Foreskin fibroblast (primary cell): ENCODE data around the genes LTB4R2, LTB4R and ADCY4.

DNA sequence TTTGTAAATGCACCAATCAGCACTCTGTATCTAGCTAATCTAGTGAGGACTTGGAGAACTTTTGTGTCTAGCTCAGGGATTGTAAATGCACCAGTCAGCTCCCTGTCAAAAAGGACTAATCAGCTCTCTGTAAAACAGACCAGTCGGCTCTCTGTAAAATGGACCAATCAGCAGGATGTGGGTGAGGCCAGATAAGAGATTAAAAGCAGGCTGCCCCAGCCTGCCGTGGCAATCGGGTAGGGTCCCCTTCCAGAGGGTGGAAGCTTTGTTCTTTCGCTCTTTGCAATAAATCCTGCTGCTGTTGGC lies 2.9 kb upstream of the JPH4 start:
- RRBS = no CpG with 5 or more reads among the region's 4 CpGs

DNA sequence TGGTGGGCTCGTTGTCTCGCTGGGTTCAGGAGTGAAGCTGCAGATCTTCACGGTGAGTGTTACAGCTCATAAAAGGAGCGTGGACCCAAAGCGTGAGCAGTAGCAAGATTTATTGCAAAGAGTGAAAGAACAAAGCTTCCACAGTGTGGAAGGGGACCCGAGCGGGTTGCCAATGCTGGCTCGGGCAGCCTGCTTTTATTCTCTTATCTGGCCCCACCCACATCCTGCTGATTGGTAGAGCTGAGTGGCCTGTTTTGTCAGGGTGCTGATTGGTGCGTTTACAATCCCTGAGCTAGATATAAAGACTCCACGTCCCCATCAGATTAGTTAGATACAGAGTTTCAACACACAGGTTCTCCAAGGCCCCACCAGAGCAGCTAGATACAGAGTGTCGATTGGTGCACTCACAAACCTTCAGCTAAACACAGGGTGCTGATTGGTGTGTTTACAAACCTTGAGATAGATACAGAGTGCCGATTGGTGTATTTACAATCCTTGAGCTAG lies 5.6 kb upstream of the JPH4 start:
- RRBS = no CpG with 5 or more reads among the region's 12 CpGs

- RRBS = no CpG with 5 or more reads among the region's 6 CpGs
Measured at GRCh38 chr14:23612061-23612676, 24.0 kb upstream of the DHRS2 start.

DNA sequence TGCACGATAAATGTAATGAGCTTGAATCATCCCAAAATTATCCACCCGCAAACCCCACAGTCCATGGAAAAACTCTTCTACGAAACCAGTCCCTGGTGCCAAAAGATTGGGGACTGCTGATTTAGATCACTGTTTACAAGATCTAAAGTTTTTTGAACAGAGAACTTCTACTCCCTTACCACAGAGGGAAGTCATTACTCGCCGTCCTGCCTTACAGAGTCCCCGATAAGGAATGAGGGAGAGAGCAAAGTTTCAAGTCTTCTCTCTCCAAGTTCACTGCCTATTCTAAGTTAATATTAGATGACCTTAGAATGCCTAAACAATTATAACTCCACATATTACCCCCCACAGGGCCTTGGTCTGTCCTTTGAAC lies 21.8 kb upstream of the DHRS4 start:
- RRBS = no CpG with 5 or more reads among the region's 6 CpGs

DNA sequence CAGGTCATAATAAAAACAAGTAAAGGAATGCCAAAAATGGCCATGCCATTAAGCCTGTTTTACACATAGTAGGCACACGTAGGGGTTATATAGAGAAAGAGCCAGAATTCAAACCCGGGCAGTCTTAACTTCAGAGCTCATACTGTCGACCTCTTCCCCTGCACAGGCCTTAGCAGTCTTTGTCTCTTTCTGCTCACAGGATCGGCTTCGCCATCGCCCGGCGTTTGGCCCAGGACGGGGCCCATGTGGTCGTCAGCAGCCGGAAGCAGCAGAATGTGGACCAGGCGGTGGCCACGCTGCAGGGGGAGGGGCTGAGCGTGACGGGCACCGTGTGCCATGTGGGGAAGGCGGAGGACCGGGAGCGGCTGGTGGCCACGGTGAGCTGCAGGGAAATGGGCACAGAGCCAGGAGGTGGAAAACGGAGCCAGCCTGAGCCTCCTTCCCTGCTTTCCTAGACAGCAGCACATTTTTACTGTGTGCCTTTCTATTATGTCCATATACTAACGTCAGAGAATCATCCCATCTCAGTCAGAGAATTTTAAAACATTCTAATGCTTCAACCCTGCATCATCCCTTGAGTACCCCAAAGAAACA lies 1.4 kb downstream of the DHRS4 start:
- RRBS = no CpG with 5 or more reads among the region's 22 CpGs

GRCh38 chr14:24052279-24052931 lies 596 bp downstream of the CARMIL3 start:
- RRBS = 2% methylated on average over 17 of the region's 39 CpGs

- RRBS = no CpG with 5 or more reads among the region's 7 CpGs
Measured at GRCh38 chr14:24113642-24113819, 1.0 kb upstream of the DCAF11 start.

DNA sequence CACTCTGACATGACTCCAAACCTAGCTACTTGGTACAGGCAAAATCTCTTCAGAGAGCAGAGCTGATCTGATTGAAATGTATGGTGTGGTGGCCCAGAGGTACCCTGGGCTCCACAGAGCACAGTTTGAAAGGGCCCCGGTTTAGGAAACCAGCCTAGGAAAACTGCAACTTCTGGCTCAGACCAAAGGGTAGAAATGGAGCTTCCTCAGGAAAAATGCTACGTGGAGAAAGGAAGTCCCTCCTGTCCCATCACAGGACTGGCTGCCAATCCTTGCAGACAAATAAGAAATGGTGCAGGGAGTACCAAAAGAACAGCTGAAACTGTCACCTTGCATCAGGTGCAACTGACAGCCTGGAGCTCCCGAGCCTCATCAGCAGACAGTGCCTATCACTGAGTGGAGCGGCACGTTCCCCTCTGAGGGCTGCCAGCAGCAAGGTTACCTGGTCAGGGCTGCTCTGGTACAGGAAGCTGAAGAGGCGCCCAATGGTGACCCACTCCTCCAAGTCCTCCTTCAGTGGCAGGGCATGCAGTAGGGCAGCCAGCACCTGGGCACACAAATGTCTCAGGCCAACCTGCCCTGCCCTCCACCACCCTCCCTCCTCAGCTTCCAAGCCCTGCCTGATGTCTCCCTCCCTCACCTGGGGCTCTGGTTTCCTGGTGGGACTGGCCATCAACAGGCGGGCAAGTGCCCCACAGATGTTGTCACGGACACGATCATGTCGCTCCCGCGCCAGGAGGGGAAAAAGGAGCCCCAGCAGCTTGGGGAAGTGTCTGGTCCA lies 7.4 kb downstream of the IPO4 start:
- RRBS = no CpG with 5 or more reads among the region's 12 CpGs

GRCh38 chr14:24216719-24217178 lies 883 bp upstream of the MDP1 start:
- RRBS = no CpG with 5 or more reads among the region's 3 CpGs

DNA sequence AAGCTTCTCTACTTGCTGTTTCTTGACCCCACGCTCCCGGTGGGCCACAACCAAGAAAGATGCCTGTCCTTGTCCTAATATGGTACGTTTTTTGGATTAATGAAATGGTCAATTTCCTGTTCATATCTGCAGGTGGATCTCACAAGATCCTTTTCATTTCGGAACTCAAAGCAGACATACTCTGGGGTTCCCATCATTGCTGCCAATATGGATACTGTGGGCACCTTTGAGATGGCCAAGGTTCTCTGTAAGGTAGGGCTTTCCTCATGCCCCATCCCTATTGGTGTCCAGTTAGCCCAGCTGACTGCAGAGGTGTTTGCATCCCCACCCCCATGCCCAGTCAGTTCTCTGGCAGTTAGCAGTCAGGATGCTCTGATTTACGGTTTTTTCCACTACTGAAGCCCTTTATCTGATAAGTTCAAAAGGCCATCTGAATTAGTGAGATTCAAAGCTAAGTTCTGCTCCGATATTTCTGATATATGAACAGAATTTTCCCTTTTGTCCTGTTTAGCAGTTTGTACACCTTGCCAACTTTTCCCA lies 688 bp downstream of the GMPR2 start:
- RRBS = no CpG with 5 or more reads among the region's 6 CpGs

- RRBS = no CpG with 5 or more reads among the region's 12 CpGs
Measured at GRCh38 chr14:24303486-24304249, 4.0 kb downstream of the NOP9 start.

DNA sequence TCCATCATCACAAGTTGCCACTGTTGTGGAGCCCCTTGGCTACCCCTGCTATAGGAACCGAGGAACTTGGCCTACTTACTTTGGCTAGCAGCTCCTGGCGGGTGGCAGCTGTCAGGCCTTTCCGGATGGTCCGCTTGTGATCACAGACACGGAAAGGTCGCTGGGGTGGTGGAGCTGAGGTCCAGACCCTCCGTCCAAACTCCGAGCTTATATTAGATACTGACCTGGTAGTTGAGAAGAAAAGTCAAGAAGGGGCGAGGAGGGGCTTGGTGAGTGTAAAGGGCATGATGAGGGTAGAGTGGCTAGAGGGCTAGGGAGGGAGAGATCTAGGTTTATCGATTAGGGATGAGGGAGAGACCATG lies 504 bp downstream of the CIDEB start:
- RRBS = no CpG with 5 or more reads among the region's 10 CpGs

GRCh38 chr14:24309792-24310541 lies at the start of gene LTB4R2:
Gene LTB4R2, plus strand, starts transcription at chr14:24310140.
- RRBS = no CpG with 5 or more reads among the region's 5 CpGs

DNA sequence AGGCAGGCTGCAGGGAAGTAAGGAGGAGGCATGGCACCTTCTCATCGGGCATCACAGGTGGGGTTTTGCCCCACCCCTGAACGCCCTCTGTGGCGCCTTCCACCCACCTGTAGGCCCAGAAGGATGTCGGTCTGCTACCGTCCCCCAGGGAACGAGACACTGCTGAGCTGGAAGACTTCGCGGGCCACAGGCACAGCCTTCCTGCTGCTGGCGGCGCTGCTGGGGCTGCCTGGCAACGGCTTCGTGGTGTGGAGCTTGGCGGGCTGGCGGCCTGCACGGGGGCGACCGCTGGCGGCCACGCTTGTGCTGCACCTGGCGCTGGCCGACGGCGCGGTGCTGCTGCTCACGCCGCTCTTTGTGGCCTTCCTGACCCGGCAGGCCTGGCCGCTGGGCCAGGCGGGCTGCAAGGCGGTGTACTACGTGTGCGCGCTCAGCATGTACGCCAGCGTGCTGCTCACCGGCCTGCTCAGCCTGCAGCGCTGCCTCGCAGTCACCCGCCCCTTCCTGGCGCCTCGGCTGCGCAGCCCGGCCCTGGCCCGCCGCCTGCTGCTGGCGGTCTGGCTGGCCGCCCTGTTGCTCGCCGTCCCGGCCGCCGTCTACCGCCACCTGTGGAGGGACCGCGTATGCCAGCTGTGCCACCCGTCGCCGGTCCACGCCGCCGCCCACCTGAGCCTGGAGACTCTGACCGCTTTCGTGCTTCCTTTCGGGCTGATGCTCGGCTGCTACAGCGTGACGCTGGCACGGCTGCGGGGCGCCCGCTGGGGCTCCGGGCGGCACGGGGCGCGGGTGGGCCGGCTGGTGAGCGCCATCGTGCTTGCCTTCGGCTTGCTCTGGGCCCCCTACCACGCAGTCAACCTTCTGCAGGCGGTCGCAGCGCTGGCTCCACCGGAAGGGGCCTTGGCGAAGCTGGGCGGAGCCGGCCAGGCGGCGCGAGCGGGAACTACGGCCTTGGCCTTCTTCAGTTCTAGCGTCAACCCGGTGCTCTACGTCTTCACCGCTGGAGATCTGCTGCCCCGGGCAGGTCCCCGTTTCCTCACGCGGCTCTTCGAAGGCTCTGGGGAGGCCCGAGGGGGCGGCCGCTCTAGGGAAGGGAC lies at the start of gene LTB4R:
TSS of gene LTB4R (plus strand) at position 961 of the 1,094 bp plus-strand sequence.
- RRBS = 4% methylated on average over 55 of the region's 105 CpGs

DNA sequence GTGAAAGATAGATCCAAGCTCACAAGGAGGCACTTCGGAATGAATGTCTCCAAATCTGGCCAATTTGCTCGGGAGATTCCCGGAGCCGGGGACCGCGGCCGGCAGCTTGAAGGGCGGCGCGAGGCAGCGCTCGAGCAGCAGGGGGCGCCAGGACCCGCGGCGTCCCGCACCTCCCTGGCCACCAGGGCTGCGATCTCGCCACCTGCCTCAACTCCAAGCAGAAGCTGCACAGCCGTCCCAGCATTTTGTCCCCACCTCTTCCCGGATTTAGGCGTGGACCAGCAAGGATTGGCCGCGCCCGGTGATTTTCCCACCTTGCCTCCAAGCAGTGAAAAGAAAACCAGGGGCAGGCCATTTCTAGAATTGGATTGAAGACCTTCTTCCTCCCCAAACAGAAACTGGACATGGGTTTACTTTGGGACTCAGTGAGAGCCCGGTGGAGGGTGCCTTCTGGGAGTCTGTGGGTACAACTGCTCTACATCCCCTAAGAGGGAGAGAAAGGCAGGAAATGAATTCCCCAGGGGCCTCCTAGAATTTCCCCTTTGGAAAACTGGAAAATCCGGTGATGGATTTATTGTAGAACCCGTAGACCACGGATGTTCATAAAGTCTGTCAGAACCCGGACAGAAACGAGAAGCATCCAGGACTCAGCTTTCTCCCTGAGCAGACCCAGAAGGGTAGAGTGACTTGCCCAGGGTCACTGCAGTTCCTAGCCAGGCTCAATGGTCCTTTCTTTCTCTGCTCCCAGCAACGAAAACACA lies 1.0 kb downstream of the ADCY4 start:
- RRBS = no CpG with 5 or more reads among the region's 32 CpGs

- RRBS = 3% methylated on average over 29 of the region's 67 CpGs
Measured at GRCh38 chr14:24334414-24335344, at the start of gene ADCY4. Gene ADCY4, minus strand, starts transcription at chr14:24335071.

GRCh38 chr14:24367272-24367424 lies 836 bp upstream of the NFATC4 start:
- RRBS = 0% methylated on average over 1 of the region's 5 CpGs

GRCh38 chr14:24368314-24369360 lies 653 bp downstream of the NFATC4 start:
- RRBS = 1% methylated on average over 27 of the region's 65 CpGs

- RRBS = no CpG with 5 or more reads among the region's 26 CpGs
Measured at GRCh38 chr14:24375810-24376966, 8.2 kb downstream of the NFATC4 start.

DNA sequence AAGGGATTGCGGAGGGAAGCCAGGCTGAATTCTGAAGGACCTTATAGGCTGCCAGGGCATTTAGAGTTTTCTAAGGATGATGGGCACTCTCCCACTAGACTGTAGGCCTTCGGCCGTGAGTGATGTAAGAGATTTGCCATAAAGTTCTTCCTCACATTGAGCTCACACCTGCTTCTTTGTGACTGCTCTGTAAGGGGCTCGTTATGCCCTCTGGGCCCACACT lies 12.2 kb downstream of the NFATC4 start:
- RRBS = no CpG with 5 or more reads among the region's 4 CpGs